ENCODE results near the gene CEACAM4.

DNA sequence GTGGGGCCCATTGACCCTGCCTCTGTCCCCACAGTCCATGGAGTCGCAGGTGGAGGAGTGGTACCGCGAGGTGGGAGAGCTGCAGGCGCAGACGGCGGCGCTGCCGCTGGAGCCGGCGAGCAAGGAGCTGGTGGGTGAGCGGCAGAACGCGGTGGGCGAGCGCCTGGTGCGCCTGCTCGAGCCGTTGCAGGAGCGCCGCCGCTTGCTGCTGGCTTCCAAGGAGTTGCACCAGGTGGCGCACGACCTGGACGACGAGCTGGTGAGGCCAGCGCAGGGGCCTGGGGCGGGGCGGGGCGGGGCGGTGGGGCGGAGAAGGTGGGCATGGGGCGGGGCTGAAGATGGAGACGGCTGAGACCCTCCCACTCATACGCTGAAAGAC, 27.5 kb upstream of the SHKBP1 start:
- PRO-cap = no peak

GRCh38 chr19:40594149-40595330, 6.6 kb upstream of the LTBP4 start:
- PRO-cap = no peak

- PRO-cap = bidirectional peak, plus-strand start at chr19:40605717, minus-strand start at chr19:40605626
Observed at GRCh38 chr19:40605133-40606039, 4.2 kb downstream of the LTBP4 start.

DNA sequence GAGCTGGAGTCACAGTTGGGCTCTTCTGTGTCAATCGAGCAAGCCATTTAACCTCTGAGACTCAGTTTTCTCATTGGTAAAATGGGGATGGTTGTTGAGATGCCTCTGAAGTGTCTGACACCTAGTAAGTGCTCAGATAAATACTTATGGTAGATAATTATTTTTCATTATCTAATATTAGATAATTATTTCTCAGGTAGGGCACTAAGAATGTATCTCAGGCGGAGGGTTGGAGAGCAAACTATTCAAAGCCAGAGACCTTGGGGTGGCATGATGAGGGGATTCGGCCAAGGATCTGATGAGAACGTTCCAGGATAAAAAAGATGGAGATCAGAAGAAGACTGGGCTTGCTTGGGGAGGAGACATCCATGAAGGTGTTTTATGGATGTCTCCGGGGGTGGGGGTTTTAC, 7.9 kb downstream of the LTBP4 start:
- PRO-cap = no peak

DNA sequence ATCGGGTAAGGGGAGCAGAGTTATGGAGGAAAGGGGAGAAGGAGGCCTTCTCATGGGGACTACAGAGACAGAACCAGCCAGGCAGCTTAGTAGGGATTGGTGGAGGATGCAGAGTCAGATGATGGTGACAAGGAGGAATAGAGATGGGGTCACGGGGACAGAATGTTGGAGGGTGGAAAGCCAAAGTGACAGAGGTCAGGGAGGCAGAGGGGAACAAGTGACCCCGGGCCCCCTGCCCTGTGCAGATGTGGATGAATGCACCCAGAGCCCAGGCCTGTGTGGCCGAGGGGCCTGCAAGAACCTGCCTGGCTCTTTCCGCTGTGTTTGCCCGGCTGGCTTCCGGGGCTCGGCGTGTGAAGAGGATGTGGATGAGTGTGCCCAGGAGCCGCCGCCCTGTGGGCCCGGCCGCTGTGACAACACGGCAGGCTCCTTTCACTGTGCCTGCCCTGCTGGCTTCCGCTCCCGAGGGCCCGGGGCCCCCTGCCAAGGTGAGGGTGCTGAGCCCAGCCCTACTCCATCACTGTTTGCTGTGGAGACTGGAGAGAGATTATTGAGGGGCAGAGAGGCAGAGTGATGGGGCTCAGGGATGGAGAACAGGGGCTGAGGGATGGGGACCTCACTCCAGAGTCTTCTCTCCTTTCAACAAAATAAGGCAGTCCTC, 9.9 kb downstream of the LTBP4 start:
- PRO-cap = no peak

- PRO-cap = no peak
Observed at GRCh38 chr19:40749404-40750034, 758 bp downstream of the ACTMAP start.

DNA sequence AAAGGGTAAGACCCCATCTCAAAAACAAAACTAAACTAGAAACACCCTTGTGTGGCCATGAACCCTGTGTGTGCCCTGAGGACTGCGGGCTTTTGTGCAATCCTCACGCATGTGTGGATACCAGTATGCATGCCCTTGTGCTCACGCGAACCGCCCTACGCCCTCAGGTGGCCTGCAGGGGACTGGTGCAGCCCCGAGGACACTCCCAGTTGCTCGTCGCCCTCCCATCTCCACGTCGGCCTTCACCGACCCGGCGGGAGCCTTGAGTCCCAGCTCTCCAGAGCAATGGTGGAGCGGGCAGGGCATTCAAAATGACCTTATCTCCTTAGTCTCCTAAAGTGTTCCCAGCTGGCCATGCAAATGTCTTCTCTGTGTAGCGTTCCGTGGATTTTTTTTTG, 910 bp upstream of the EGLN2 start:
- PRO-cap = bidirectional peak, plus-strand start at position 245 of the sequence, minus-strand start at position 96 of the sequence

DNA sequence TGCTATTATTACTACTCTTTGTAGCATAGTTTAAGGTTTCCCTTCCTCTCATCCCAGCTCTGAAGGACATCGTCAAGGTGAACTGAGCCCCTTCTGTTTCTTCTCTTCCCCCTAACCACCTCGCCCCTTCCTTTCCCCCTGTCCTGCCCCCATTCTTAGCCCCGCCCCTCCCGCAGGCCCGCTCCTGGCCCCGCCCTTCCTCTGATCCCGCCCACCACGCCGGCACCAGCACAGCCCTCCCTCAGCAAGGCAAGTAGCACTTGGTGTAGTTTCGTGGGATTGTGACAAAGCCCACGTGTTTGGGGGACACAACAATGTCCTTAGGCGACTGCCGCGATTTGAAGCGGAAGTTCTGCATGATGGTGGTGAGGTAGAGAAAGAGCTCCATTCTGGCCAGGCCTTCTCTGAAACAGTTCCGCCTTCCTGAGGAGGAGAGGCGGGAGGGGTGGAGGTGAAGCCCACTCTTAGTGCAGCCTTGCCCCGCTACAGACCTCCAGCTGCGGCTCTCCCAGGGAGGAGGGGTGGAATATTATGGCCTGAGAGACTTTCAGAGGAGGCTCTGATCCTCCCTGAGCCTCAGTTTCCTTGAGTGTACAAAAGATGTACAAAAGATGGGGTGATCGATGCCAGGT, 26.3 kb upstream of the CYP2A7 start:
- PRO-cap = no peak

GRCh38 chr19:41306023-41306417, 4.0 kb upstream of the CCDC97 start:
- PRO-cap = no peak

GRCh38 chr19:41324661-41325868, 15.1 kb downstream of the CCDC97 start:
- PRO-cap = bidirectional peak, plus-strand start at chr19:41325050, minus-strand start at chr19:41325053; bidirectional peak, plus-strand start at chr19:41325372, minus-strand start at chr19:41325463

- PRO-cap = no peak
Observed at GRCh38 chr19:41330658-41331475, 20.9 kb downstream of the CCDC97 start.

GRCh38 chr19:41362313-41362790, 1.6 kb downstream of the B9D2 start:
- PRO-cap = no peak

GRCh38 chr19:41449394-41449940, 6.5 kb downstream of the ERICH4 start:
- PRO-cap = no peak

DNA sequence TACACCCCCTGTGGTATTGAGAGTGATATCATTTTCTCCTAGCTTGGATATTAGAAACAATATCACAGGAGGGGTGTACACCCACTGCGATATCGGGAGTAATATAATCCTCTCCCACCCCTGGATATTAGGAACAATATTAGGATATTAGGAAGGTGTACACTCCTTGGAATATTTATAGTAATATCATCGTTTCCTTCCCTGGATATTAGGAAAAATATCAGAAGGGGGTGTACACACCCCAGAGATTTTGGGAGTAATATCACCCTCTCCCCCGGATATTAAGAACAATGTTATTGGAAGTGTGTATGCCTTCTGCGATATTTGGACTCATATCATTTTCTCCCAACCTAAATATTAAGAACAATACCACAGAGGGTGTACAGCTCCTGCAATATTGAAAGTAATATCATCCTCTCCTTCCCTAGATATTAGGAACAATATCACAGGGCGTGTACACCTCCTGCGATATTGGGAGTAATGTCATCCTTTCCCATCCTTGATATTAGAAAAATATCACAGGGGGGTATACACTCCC, 24.6 kb downstream of the ERICH4 start:
- PRO-cap = no peak

- PRO-cap = unidirectional peak, minus-strand start at chr19:41531565
Observed at GRCh38 chr19:41531417-41532190, 44.4 kb upstream of the CEACAM21 start.

- PRO-cap = no peak
Observed at GRCh38 chr19:41552350-41553024, 23.5 kb upstream of the CEACAM21 start.

DNA sequence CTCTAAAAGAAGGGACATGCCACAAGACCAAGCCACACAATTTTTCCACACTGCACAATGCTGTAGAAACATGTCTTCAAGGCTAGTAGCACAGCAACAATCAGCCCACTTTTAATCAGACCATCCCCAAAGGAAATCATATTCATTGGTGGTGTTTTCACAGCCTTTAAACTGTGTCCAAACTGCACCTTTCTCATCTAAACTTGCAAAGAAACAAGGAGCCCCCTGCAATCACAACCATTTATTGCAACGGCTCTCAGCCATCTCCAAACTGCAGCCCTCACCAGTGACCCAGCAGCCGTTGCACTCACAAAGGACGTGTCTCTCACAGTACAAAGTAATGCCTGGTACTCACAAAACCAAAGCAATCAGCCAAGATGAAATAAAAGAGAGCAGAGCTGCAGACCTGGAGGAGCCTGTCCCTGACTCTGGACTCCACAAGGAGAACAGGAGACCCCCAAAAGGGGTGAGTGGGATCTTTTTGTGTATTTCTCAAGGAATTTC, 20.3 kb upstream of the CEACAM21 start:
- PRO-cap = no peak

GRCh38 chr19:41626813-41627336, at the start of gene CEACAM4:
Gene CEACAM4, minus strand, starts transcription at chr19:41627074.
- PRO-cap = no peak

- PRO-cap = no peak
Observed at GRCh38 chr19:41671433-41672072, 16.5 kb downstream of the CEACAM7 start.

GRCh38 chr19:41774131-41775060, 19.1 kb downstream of the CEACAM6 start:
- PRO-cap = no peak

Measured in endodermal cell (in vitro differentiated cells).